Epithelial cell of proximal tubule (primary cell): ENCODE data around the genes ISLR and SIN3A.

DNA sequence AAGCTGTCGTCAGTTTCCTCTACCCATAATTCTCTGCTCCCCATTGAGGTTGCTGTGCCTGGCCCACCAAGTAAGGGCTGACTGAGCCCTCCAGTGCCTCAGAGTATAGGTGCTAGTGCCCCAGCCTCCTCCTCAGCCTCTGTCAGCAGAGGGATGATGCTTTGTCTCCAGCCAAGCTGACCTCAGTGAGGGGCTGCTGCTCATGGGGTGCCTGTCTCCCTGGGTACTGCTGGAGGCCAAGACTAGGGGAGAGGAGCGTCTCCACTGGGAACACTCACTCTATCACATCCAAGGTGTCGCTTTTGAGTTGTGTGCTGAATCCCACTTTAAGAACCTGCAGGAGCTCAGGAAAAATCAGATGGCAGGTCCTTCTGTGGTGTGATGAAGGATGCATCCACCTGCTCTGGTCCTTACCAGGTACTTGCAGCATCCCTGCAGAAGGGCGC lies 3.0 kb downstream of the LOXL1 start:
- RAMPAGE, long total RNA = no peak
- RRBS = no CpG with 5 or more reads among the region's 4 CpGs

DNA sequence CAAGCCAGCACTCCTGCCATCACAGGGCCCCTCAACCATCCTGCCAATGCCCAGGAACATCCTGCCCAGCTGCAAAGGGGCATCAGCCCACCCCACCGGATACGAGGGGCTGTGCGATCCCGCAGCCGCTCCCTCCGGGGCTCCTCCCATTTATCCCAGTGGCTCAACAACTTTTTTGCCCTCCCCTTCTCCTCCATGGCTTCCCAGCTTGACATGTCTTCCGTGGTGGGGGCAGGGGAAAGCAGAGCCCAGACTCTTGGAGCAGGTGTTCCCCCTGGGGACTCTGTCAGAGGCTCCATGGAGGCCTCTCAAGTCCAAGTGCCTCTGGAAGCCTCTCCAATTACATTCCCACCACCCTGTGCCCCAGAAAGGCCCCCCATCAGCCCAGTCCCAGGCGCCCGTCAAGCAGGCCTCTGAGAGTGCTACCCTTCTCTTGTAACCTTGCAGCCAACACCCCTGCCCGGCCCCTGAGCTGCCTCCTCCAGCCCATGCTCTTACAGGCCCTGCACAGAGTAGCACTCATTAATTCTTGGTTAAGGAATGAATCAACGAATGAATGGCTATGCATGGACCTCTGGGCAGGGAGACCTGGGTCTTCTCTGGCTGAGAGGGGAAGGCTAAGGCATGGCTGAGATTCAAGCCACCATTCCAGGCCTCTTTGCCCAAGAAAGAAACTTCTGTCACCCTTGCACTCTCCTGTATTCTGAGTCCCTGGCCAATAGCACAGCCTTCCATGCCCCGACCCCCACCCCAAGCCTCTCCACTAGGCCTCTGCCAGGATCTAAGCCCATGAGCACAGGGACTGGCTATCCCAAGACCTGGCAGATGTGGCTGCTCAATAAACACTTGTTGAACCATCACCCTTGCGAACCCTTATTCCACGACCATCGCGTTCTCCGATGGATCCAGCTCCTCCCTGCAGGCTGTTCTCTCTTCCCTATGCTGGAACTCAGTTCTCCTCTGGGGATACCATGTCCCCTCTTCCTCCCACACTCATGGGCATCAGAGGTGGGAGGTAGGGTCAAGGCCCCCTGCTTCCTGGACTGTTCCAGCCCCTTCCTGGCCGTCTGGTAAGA lies 41.4 kb downstream of the PML start:
- RAMPAGE, long total RNA = no peak
- RRBS = 94% methylated on average over 6 of the region's 18 CpGs

DNA sequence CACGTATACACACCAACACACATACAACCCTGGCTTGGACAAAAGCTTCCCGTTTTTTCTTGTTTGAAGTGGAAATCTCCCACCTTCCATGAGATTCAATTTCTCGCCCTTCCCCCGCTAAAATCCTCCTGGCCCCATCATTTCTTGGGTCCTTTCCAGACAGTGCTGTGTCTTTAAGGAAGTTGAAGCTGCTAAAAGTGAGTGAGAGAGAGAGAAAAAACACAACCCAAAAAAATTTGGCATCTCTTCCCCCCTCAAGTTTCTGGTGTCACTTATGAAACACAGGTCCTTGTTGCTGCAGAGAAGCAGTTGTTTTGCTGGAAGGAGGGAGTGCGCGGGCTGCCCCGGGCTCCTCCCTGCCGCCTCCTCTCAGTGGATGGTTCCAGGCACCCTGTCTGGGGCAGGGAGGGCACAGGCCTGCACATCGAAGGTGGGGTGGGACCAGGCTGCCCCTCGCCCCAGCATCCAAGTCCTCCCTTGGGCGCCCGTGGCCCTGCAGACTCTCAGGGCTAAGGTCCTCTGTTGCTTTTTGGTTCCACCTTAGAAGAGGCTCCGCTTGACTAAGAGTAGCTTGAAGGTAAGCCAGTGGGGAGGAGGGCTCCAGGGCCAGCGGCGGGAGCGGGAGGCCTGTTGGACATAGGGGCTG lies at the start of gene ISLR:
Gene ISLR, plus strand, starts transcription at position 268 of the 646 bp plus-strand sequence.
- RAMPAGE, long total RNA = no peak
- RRBS = no CpG with 5 or more reads among the region's 16 CpGs

DNA sequence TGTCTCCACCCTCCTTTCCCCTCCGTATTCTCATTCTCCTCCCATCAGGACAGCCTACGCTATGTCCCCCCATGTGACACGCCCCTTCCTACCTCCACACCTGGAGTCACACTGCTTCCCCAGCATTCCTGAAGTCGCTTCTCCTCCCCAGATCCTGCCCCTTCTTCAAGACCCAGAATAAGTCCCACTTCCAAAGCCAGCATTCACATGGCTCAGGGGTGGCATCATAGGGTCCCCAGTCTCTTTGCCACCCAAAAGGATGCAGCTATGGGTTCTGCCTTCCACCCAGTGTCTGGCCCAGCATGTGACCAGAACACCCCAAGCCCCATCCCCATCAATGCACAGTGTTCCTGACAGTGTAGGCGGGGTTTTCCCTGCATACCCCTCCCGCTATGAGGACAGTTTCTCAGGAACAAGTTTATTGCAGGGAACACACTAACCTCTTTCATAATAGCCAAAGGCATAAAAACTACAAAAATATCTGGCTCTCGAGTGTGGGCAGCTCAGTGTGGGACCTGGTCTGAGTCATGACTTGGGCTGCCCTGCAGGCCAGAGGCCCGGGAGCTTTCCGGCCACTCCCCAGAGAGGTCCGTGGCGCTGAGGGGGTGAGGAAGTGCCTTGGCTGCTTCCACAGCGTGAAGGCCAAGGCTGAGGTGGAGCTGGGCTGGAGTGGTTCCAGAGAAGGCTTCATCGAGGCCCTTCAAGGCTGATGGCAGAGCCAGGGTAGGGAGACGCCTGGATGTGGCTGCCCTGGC lies 5.7 kb downstream of the ISLR start:
- RAMPAGE, long total RNA = no peak
- RRBS = no CpG with 5 or more reads among the region's 14 CpGs

GRCh38 chr15:74597933-74599198 lies 17.3 kb upstream of the CLK3 start:
- RAMPAGE, long total RNA = no peak
- RRBS = 2% methylated on average over 12 of the region's 44 CpGs

DNA sequence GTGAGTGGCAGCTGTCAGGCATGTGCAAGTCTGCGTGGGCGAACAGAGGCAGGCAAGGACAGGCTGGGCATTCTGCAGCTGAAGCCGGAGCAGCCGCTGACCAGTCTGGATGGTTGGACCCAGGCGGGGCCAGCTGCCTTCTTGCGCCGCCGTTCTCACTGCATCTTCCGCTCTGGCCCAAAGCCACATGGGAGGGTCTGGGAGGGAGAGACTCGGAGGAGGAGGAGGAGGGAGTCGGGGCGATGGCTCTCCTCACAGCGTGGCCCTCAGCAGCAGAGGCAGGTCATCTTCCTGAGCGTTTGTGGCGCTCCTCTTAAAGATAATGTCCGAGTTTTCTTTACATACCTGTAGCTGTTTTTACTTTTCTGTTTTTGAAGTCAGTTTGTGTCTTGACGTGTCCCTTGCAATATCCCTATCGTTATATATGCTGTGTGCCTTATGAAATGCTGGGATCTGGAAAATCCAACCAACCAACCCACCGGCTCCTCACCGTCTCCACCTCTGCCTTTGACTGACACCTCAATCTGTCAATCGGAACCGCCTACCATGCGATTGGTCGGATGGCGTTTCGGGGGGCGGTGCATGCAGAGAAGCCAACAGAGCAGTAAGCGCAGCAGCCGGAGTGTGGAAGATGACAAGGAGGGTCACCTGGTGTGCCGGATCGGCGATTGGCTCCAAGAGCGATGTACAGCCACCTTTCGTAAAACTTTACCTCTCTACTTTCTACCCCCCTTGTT lies 6.1 kb downstream of the CLK3 start:
- RAMPAGE, long total RNA = no peak
- RRBS = no CpG with 5 or more reads among the region's 34 CpGs

- RAMPAGE, long total RNA = no peak
- RRBS = no CpG with 5 or more reads among the region's 10 CpGs
These were observed 27.0 kb downstream of the CLK3 start for GRCh38 chr15:74642333-74643302.

DNA sequence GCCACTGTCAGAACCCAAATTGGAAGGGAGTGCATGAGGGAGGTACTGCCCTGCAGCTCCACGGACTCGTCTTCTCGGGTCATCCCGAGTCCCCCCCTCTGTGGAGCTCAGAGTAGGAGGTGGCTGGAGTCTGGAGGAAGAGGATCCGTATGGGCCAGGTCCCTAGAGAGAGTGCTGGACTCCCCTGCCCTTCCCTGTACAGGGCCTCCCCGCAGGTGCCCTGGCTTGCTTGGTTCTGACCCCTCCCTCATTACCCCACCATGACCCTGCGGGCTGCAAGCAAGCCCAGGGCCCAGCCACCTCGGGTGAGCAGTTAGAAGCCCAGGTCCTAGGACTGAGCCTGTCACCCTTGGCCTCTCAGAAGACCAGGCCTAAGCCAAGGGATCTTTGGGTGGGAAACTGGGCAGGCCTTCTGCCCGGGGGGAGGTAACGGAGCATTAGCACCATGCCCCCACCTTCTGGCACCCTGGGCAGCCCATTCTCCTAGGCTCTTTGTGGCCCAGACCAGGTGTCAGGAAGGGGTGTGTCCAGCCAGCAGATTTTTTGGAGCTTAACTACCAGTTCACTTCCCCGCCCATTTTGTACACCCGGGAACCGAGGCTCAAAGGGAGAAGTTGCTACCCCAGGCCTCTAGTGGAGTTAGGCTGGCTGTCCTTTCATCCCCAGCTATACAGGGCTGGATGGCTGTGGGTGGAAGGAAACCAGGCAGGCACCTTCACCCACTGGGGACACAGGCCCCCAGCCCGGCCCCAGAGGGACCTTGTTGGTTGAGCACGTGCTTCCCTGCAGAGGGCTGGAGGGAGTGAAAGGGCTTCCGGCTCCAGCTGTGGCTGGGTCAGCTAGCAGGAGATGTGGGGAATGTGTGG lies 1.2 kb downstream of the CSK start:
- RAMPAGE, long total RNA = no peak
- RRBS = 7% methylated on average over 3 of the region's 16 CpGs

DNA sequence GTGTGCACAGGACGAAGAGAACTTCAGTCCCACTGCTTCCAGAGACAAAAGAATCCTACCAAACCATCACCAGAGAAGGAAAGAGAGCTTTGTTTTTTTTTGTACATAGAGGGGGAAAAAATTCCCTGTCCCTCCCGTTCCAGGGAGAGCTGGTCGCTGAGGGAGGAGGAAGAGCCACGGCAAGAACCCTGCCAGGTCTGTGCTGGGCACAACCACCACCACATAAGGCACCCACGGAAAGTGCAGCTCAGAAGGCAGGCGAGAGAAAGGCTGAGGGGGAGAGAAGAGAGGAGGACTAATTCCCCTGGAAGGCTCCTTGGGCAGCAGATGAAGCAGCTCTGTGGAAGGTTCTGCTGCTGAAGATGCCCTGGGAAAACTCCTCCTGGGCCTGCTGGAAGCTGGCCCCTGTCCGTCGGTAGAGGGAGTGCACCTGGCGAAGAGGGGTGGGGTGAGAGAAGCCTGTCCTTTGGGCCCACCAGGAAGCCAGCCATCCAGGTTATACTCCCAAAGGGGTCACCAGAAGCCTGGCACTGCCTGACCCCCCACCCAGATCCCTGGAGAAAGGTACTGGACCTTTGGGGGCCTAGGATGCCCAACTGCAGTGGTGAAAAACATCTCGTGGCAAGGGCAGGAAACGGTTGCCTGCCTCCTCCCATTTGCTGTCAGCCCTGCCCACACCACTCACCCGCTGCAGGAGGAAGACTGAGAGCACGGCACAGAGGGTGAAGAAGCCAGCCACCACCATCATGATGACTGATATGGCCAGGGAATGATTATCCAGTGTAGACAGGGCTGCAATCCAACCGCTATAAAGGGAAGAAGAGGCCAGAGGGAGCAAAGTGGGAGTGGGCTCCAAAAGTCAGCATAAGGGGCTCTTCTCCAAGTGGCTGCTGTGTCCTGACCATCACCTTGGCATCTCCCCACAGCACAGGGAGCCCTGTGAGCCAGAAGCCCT lies 2.1 kb upstream of the ULK3 start:
- RAMPAGE, long total RNA = no peak
- RRBS = no CpG with 5 or more reads among the region's 14 CpGs

DNA sequence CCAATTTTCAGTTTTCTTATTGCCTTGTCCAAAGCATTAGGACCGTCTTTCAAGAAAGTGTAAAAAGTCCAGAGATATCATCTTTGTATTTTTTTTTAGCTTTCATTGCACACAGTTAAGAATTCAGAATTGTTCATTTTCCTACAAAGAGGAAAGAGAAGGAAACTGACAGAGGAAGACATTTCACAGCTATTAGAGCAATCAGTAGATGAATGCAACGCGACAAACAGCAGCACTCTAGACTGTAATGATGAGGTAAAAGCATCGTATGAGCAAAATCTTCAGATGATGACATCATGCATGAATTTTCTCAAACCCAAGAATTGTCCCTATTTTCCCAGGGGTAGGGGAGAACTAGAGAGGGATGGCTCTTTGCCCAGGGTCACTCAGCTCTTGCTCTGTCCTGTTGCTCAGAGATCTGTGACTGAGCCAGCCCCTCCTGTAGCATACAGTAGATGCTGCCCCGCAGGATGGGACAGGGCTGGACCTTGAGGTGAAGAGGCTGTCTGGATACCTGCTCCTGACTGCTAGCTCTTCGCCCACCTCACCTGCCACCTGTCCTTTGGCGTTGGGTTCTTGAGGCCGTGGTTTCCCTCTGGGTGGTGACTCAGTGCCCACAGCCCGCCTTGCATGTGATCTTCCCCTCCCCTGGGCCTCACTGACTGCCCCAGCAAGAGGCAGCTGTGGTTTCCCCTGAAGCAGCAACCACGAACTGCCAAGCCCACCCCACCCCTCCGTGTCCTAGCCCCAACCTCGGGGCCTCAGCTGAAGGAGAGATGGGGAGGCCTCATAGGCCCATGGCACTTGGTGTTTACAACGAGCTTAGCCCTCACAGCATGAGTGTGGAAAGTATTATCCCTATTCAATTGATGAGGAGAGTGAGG lies 84.9 kb downstream of the PPCDC start:
- RAMPAGE, long total RNA = no peak
- RRBS = no CpG with 5 or more reads among the region's 13 CpGs

- RAMPAGE, long total RNA = no peak
- RRBS = no CpG with 5 or more reads among the region's 12 CpGs
These were observed 11.2 kb downstream of the C15orf39 start for GRCh38 chr15:75212659-75213563.

- RAMPAGE, long total RNA = no peak
- RRBS = no CpG with 5 or more reads among the region's 7 CpGs
These were observed 16.5 kb downstream of the GOLGA6D start for GRCh38 chr15:75299211-75299556.

DNA sequence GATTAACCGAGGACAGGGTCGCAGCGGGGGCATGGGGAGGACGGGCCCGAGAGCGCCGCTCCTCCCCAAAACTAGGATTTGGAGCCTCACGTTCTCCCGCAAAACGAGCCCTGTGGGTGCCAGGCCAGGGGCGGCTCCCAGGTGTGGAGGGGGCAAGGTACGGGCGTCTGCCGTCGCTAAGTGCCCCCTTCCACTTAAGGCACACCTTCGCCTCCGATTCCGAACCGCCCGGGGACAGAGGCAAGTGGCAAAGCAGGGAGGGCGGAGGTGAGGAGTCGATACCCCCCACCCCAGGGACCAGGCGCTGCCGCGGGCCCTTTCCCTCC lies 884 bp downstream of the NEIL1 start:
- RAMPAGE, long total RNA = no peak
- RRBS = 3% methylated on average over 5 of the region's 25 CpGs

GRCh38 chr15:75348086-75349309 lies 1.7 kb downstream of the NEIL1 start:
- RAMPAGE, long total RNA = no peak
- RRBS = 44% methylated on average over 14 of the region's 87 CpGs

DNA sequence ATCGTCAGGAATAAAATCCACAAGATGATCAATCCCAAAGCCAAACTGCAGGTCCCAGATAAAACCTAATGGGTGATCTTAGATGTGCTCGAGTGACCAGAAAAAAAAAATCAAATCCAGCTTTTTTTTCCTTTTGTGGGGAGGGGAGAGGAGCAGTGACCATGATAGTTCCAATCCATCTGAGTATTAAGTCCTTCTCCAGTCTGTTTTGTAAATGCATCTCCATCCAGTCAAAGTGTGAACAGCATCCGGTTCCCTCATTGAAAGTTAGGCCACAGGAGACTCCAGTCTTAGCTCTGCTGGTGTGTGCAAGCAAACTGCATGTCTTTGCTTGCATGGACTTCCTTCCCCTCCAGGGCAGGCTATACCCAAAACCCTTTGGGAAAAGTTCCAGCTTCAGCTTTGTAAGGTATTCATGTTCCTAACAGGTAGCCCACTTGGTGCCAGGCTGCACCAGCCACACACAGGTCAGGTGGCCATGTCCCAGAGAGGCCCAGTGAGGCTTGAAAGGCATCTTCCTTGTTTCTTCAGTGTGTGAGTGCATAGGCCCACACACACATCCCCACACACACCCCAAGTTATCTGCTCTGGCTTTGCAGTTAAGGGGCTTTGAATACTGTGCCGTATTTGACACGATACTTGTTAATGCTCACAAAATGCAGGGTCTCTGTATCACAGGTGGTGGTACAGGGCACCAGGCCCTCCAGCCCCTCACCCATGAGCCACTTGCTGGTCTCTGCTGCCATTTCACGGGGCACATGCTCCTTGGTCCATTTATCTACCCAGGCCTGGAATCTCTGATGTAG lies 3.2 kb upstream of the MAN2C1 start:
- RAMPAGE, long total RNA = no peak
- RRBS = no CpG with 5 or more reads among the region's 6 CpGs

- RAMPAGE, long total RNA = no peak
- RRBS = no CpG with 5 or more reads among the region's 6 CpGs
These were observed 17.6 kb upstream of the MAN2C1 start for GRCh38 chr15:75386076-75386399.

DNA sequence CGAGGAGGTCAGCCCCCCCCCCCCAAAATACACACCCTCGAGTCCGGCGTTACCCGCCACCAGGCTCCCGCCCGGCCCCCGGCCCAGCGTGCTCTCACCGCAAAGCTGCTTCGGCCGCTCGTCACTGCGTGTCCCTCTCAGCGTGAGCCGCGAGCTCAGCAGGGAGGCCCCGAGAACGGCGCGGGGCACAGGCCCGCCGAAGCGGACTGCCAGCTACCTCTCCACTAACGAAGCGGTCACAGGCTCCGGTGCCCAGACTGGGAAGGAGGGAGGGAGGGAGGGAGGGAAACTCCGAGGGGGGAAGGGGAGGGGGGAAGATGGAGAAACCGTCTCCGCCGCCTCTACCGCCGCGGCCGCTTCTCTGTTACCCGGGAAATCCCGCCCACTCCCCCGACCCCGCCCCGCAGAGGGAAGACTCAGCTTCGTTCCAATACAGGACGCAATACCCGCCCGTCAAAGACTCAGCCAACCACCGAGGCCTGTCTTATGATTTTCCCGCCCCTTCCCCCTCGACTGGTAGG lies at the start of gene SIN3A:
Gene SIN3A, minus strand, starts transcription at position 366 of the 521 bp plus-strand sequence.
- RAMPAGE, long total RNA = no peak
- RRBS = no CpG with 5 or more reads among the region's 47 CpGs

- RAMPAGE, long total RNA = no peak
- RRBS = 0% methylated on average over 3 of the region's 37 CpGs
These were observed 2.3 kb upstream of the SIN3A start for GRCh38 chr15:75453807-75454230.

- RAMPAGE, long total RNA = no peak
- RRBS = no CpG with 5 or more reads among the region's 48 CpGs
These were observed 4.4 kb upstream of the SIN3A start for GRCh38 chr15:75455694-75456512.

DNA sequence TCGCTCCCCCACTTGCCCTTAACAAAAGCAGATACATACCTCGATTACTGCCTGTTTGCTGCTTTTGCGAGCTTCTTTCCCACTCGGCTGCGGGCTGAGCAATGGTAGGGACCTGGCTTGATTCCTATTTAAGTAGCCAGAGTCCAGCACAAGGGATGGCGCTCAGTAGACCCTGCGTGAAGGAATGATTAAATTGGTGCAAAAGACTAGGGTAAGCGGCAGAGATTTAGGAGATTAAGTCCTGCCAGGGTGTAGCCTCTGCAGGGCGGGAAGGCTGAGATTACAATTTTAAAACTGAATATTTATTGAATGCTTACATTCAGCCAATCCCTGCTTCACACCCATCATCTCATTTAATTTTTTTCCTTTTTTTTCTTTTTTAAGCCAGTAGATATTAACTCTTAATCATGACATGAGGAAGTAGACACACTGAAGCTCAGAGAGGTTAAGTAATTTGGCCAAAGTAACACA lies 710 bp upstream of the SNUPN start:
- RAMPAGE, long total RNA = no peak
- RRBS = no CpG with 5 or more reads among the region's 9 CpGs